Camera-type eye (tissue), 1 donor: ENCODE results near the genes C3orf38, GPR15 and ST3GAL6.

GRCh38 chr3:73569385-73570017, 55.2 kb downstream of the PDZRN3 start:
- RAMPAGE, long total RNA, result no peak

DNA sequence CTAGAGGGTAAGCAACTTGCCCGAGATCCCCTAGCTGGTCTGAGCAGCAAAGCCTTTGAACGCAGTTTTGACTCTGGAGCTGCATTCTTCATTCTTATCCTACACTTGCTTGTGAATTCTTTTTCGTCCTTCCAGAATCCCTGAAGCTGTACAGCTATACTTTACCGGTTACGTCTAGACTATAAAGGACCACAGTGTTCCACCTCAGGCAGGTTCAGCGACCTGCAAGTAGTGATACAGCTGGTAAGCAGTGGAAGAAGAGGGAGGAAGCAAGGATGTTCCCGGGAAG, 1.1 kb downstream of the PDZRN3 start:
- RAMPAGE, long total RNA, result no peak

GRCh38 chr3:75434168-75434706, 229.9 kb upstream of the FRG2C start:
- RAMPAGE, long total RNA, result no peak

- RAMPAGE, long total RNA, result no peak
Measured at GRCh38 chr3:75575255-75575533, 88.9 kb upstream of the FRG2C start.

GRCh38 chr3:81057359-81057558, 704.2 kb downstream of the GBE1 start:
- RAMPAGE, long total RNA, result no peak

- RAMPAGE, long total RNA, result no peak
Measured at GRCh38 chr3:81758646-81759223, 2.7 kb downstream of the GBE1 start.

GRCh38 chr3:81816896-81817205, 55.4 kb upstream of the GBE1 start:
- RAMPAGE, long total RNA, result no peak

- RAMPAGE, long total RNA, result no peak
Measured at GRCh38 chr3:83953357-83954071, 1005.3 kb upstream of the CADM2 start.

GRCh38 chr3:86175436-86176164, 815.3 kb downstream of the VGLL3 start:
- RAMPAGE, long total RNA, result no peak

- RAMPAGE, long total RNA, result no peak
Measured at GRCh38 chr3:86951274-86951743, 39.6 kb downstream of the VGLL3 start.

DNA sequence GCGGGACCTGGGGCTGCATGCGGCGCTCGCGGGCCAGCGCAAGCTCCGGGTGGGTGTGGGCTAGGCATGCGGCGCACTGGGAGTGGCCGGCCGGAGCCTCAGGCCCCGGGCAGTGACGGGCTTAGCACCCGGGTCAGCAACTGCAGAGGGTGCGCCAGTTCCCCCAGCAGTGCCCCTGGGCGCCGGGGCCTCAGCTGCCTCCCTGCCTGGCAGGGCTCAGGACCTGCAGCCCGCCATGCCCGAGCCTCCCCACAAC, 98.9 kb upstream of the POU1F1 start:
- RAMPAGE, long total RNA, result no peak

GRCh38 chr3:88149485-88150450, at the start of gene C3orf38:
TSS of gene C3orf38 (plus strand) at chr3:88149959.
- RAMPAGE, long total RNA, result no peak

DNA sequence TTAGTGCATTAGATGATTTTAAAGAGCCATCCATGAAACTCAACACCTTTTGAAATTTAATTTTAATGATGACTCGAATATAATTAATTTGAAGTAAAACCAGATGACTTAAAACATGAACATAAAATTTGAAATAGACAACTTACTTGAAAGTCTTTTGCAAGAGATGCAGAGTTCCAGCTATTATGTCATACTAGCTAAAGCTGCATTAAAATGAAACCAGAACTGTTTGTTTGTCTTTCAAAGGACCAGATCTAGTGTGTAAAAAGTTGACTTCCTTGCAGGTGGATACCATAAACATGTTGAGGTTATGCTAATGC, 586.2 kb downstream of the EPHA3 start:
- RAMPAGE, long total RNA, result no peak

DNA sequence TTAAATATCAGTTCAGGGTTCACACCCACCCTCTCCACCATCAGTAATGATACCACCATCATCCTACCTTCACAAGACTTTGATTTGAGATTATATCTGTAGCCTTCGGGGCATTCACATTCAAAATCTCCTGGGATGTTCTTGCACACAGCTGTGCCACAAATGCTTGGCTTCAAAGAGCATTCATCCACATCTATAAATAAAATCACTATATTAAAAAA, 73.0 kb downstream of the PROS1 start:
- RAMPAGE, long total RNA, result no peak

GRCh38 chr3:94058654-94059854, 3.7 kb downstream of the DHFR2 start:
- RAMPAGE, long total RNA, result no peak

GRCh38 chr3:98329476-98329881, 24.2 kb upstream of the OR5K4 start:
- RAMPAGE, long total RNA, result no peak

DNA sequence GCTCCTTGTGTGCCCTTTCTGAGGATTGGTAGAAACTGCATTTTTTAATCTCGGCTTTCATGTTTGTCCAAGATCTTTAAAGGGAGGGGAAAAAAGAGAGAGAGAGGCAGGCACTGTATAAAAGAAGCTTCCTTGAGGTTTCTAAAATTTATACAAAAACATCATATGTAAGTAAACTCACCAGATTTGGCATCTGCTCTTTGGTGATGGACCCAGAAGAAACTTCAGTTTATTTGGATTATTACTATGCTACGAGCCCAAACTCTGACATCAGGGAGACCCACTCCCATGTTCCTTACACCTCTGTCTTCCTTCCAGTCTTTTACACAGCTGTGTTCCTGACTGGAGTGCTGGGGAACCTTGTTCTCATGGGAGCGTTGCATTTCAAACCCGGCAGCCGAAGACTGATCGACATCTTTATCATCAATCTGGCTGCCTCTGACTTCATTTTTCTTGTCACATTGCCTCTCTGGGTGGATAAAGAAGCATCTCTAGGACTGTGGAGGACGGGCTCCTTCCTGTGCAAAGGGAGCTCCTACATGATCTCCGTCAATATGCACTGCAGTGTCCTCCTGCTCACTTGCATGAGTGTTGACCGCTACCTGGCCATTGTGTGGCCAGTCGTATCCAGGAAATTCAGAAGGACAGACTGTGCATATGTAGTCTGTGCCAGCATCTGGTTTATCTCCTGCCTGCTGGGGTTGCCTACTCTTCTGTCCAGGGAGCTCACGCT, at the start of gene GPR15:
Gene GPR15 (plus strand): TSS at position 151 of the 733 bp plus-strand sequence.
- RAMPAGE, long total RNA, result no peak

DNA sequence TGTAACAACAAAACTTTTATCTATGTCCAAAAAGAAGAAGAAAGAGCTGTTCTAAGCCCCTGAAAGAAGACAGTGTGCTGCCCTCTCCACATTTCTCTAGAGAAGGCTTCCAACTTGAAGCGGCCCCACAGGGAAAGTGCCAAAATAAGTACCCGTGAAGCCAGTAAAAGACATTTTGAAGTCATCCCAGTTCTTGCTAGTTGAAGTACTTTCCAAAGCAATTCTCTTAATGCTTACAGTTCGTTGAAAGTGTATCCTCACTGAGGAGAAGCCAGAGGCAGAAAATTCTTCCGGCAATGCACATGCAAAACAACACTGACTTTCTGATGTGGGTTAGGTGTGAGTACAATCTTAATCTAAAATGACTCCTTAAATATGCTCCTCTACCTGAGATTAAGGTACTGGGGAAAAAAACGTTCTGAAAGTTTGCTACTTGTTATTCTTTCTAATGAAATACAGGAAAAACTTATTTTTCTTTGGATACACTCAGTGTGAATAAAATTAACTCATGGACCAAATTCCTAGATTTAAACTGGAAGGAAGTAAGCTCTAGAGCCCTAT, 21.4 kb downstream of the GPR15 start:
- RAMPAGE, long total RNA, result no peak

DNA sequence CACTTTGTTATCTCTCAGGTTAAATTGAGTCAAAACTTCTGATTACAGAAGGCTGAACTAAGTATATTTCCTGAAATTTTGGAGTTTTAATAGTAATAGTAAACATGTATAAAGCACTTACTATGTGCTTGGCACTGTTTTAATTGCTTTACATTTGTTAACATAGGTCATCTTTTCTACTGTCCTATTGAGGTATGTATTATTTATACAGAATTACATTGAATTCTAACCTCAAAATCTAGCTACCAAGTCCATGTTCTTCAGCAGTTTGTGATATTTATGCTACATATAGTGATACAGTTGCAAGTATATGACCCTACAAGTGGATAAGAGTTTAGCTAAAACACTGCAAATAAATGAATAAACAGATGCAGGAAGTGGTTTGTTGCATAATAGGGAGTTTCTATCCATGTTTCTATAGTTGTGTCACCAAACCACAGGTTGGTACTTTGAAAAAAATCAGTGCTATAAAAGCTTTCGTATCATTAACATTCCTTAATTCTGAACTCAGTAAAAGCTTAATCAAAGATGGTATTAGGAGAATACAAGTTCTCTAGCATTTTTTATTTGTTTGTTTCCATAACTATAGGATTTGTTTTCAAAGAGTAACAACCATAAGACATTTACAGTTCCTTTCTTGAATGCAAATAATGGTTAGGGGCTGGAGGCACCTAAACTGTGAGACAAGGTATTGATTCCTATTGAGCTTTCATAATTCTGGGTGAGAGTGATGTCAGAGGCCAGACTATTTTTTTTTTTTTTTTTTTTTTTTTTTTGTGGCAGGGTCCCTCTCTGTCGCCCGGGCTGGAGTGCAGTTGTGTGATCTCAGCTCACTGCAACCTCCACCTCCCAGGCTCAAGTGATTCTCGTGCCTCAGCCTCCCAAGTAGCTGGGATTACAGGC, 29.8 kb downstream of the CPOX start:
- RAMPAGE, long total RNA, result no peak

DNA sequence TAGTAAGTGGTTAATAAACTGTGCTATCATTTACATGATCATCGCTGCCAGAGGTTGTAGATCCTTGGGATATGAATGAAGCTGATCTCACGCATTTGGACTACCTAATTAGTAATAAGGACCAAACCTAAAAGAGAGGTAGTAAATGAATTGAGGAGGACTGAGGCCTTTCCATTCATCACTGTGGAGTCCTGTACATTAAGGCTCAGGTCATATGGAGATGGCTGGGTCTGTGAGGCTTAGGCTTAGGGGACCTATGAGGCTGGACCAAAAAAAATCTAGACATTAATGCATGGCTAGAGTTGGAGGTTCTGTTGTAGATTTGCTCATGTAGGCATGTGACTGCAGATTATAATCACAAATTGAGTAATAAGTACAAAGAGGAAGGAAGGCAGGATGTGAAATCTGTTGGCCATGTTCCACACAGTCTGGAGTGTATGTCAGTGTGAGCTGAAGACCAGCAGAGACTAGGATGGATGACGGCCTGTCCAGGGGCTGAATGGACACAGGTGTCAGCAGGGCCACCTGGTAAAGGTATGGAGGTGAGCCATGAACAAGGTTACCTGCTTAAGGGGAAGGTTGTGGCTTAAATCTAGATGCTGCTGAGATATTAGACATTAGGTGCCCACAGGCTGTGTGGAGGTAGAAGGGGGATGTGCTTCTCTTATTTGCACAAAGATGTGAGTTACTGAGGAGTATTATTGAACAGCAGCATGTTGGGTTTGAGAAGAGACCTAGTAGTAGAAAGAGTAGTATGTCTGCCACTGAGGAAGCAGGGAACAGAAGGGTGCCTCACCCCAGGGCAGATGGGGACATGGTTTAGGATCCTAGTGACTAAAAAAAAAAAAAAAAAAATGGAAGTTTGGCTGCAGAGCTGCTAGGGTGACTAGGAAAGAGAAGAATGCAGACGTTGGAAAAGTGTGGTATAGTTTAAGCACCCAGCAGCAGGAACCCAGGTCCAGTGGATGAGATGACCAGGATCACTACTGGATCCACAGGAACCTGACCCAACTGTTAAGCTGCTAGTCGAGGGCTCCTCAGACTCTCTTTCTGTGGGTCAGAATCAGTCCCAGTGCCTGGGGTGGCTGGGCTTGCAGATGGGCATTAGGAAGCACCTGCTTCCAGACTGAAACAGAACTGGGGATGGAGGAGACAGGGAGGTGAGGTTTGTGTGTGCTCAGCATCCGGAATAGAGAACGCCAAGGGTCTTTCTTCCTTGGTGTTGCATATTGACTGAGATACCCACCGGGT, at the start of gene ST3GAL6:
Gene ST3GAL6 (plus strand): TSS at position 443 of the 1,251 bp plus-strand sequence.
- RAMPAGE, long total RNA, result no peak